Measurements from ENCODE around the genes TRIM77 and UBTFL1.

GRCh38 chr11:89417155-89417409 lies 74.1 kb downstream of the NOX4 start:
- RRBS, result no CpG with 5 or more reads among the region's 2 CpGs

DNA sequence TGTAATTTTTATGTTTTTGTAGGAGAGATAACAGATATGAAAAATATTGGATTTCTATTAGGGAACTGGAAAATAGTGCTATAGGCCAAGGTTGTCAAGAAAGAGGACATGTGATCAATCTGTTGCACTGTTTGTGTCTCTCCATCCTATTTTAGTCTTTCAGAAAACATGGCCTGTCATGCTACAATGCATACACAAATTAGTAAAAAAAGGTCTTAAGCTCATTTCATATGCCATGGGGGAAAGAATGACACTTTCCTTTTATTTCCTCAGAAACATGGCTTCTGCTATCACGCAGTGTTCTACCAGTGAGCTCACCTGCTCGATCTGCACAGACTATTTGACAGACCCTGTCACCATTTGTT lies at the start of gene TRIM77:
TRIM77 (plus strand) TSS at position 278 of the 365 bp plus-strand sequence.
- RRBS, result no CpG with 5 or more reads among the region's 2 CpGs

- RRBS, result no CpG with 5 or more reads among the region's 5 CpGs
These were observed 33.8 kb downstream of the TRIM77 start for GRCh38 chr11:89743957-89744259.

GRCh38 chr11:90085774-90086151 lies at the start of gene UBTFL1:
Gene UBTFL1, plus strand, starts transcription at chr11:90085950.
- RRBS, result no CpG with 5 or more reads among the region's 3 CpGs

GRCh38 chr11:90222114-90222969 lies 507 bp downstream of the CHORDC1 start:
- RRBS, result 2% methylated on average over 15 of the region's 55 CpGs

- RRBS, result no CpG with 5 or more reads among the region's 9 CpGs
These were observed 28.2 kb upstream of the CHORDC1 start for GRCh38 chr11:90250935-90251473.

- RRBS, result no CpG with 5 or more reads among the region's 2 CpGs
These were observed 434.1 kb upstream of the FAT3 start for GRCh38 chr11:91790605-91790809.

- RRBS, result no CpG with 5 or more reads among the region's 1 CpG
These were observed 6.7 kb downstream of the SMCO4 start for GRCh38 chr11:93536570-93536896.

- RRBS, result no CpG with 5 or more reads among the region's 8 CpGs
These were observed 24.3 kb upstream of the SMCO4 start for GRCh38 chr11:93567350-93568018.

DNA sequence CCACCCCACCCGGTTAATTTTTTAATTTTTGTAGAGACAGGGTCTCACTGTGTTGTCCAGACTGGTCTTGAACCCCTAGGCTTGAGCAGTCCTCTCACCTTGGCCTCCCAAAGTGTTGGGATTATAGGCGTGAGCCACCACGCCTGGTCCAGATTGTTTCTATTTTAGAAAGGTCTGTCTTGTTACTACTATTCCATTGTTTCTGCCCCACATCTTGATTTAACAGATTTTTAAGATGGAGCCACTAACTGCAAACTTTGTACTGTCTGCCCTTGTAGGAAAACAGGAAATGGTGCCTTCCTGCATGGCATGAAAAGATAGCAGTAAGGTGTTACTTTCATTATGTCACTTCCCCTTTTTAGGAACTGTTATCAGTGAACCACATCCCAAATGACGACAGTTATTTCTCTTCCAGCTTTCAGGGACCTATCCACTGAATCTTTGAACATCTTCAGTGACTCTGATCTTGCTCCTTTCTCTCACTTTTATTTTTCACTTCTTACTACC lies 23.2 kb downstream of the TAF1D start:
- RRBS, result no CpG with 5 or more reads among the region's 4 CpGs

- RRBS, result no CpG with 5 or more reads among the region's 9 CpGs
These were observed 11.7 kb downstream of the TAF1D start for GRCh38 chr11:93729264-93730274.

DNA sequence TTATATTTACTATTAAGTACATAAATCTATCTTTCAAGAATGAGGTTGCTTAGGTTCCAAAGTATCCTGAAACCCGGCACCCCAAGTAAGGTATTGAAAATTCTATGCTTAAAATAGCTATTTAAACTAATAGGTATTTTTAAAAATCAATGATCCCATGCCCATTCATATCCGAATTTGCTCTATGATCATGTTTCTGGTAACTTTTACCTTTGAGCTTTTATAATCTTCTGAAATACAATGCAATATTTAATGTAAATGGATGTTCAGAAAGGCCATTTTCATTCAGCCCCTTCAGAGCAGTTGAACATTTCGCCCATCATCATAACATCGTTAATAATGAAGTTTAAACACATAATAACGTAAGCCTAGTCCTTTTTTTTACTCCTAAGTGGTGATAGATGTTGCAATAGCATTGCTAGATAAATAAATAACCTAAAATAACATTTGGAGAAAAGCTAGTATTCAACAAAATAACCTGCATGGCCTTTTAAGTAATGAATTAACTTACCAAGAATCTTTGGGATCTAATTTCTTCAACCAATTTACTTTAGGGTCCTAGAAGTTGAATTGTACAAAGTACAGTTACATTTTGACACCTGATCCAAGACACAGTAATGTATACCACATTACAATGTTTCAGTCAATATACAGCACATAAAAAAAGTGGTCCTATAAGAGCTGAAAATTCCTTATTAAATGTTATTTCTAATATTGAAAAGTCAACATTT lies 9.9 kb downstream of the TAF1D start:
- RRBS, result no CpG with 5 or more reads among the region's 5 CpGs

GRCh38 chr11:93747072-93747528 lies 5.6 kb downstream of the C11orf54 start:
- RRBS, result no CpG with 5 or more reads among the region's 1 CpG

GRCh38 chr11:94153044-94153813 lies 24.6 kb downstream of the PANX1 start:
- RRBS, result no CpG with 5 or more reads among the region's 5 CpGs

DNA sequence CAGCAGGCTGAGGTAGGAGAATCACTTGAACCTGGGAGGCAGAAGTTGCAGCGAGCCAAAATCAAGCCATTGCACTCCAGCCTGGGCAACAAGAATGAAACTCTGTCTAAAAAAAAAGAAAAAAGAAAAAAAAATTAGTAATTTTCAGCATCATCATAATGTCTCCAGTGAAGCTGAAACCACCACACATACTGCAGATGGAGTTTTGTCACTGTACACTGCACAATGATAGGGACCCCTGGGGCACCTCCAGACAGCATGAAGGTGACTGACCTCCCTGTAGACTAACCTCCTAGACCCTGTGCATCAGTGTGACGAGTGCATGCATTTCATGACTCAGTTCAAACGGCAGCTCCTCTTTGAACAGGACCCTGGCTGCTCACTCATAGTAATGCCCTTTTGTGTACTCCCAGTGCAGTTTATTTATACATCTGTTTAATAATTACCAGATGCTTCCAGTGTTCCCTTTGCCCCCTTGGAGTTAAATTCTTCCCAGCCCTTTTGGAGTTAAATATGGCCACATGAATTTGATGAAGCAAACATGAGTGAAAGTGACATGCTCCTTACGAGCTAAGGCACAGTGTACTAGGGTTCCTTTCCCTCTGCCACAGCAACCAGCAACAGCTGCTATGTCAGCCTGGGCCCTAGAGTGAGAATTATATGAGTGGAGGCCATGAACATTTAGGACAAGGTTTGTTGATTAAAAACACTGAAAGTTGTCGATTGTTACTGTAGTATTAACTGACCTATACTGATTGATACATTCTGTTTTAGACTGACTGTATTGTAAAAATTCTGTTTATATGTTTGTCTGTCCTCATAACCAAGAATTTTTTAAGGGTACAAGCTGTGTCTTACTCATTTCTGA lies 72.4 kb downstream of the PANX1 start:
- RRBS, result no CpG with 5 or more reads among the region's 5 CpGs

DNA sequence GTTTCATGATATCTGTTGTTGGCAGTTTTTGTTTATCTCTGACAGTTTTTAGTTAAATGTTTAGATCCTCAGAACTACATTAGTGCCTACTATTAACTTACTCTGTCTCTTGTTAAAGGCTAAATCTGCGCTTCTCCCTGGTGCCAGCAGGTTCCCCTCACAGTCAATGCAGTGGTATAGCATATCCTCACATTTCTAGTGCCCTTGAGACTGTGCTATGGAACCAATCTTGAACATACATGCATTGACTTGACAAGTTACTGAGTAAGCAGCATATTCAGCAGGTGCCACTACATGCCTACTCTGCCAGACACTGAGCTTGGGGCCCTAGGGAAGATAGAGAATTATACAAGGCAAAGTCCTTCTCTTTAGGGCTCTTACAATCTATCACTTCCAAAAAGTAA lies 3.1 kb downstream of the FUT4 start:
- RRBS, result no CpG with 5 or more reads among the region's 1 CpG

DNA sequence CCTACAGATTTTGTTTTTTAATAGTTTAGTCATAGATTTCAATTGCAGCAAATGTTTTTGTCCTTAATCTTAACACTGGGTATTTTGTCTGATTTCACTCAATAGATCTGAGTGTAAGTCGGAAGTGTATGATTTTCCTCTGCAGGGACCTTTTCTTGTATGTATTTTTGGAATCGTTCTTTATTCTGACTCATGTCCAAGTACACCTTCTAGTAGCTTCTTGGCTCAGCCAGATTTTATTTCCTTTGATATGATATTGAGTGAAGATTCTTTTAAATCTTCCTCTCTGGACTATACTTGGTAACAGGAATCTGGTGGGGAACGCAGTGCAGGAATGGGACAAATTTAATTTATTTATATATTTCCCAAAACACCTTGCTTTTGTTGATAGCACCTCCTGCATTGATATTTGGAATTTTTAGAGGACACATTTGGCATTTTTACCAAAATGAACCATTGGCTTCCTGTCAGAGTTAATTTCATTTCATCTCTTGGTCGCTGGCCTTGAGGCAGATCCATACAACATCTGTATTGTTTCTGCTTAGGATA lies 34.4 kb upstream of the AMOTL1 start:
- RRBS, result no CpG with 5 or more reads among the region's 4 CpGs

DNA sequence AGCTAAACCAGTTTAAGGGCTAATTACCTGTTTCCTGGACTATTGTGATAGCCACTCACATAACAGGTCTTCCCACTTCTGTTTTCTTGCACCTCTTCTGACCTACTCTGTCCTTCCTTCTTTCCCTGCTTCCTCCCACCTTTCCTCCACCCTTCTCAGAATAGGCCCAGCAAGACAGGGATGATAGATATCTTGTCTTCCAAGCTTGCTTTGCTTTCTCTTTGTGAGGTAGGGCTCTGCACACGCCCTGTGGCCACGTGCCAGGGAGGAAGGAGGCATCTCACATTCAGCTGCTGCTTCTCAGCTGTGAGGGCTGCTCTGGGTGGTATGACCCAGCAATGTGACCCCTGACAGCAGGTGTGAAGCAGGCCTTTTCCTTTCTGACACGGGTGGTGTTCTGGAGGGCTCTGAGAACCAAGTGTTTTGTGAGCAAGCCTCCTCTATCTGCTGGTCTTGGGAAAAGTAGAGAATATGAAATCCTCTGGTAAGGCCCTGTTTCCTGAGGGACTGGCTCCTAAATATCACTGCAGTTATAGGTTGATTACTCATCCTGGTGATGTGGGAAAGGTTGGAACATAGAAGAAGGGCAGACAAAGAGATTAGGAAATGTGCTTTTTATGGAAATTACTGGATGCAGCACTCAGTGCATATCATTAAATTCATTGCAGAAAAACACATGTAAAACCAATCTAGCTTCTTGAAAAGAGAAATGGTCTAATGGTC lies 8.4 kb downstream of the AMOTL1 start:
- RRBS, result no CpG with 5 or more reads among the region's 3 CpGs

All from UCH-1 (cell line).